Ureter (tissue), 1 donor: ENCODE measurements around a stretch of chr4.

DNA sequence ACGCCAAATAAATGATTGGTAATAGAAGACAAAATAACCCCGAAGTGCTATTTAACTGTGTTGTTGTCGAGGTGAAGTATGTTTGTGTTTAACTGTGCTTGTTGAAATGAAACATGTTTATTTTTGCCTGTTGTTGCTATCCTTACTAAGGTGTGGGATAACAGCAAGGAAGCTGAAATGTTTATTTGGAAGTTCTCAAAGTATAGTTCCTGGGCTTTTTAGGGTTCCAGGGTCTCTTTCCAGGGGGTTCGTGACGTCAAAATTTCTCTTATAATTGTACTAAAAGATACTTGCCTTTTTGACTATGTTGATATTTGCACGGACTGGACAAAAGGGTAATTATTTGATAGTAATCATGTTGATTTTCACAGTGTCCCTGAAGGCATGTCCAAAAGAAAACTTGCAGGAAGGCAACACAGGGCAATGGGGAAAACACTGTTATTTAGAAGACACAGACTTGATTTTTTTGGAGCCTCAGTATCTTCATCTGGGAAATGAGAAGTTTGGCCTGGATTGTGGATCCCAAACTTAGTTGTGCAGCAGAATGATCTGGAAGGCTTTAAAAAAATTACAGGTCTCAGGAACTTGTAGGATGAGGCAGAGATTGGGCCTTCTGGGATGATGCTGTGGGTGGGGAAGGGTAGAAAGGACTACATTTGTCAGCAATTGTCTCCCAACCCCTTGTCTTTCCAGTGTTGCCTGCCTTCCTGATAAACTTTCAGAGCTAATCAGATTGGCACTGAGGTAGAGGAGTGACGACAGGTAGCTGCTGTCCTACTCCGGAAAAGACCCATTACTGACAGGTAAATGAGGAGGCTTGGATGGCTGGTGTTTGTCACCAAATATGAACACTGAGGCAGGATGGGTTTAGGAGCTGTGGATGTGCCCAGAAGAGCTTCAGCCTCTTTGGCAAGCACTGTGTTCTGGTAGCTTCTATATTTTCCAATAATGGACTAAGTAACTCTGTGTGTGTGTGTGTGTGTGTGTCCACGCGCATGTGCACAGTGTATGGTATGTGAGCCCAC is 33.1 kb downstream of the GPRIN3 start:
- PRO-cap = no peak

DNA sequence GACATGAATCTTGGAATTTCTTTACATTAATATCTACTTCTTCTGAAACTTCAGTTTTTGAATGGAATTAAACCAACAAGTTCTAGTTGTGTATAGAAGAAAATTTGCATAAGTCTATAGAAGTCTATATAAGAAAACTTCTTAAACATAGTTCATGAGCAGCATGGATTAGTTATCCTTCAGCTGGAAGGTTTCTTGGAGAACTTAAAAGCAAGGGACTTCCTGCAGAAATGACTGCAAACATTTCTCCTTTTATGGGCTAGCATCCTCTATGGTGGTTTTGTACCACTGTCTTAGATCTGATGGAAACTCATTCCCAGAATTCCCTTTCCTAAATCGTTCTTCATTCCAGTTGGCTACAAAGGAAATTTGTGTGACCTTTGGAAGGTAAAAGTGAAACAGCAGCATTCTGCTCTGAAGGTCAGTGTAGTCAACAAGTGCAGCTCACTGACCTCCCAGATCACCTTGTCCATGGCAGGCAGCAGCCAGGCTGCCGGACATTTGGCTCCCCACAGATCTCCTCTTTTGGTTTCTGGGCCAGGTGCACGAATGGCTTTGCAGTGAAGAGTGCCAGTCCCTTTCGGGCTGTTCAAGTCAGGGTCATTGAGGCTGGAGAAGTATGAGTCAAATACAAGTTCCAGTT is 14.5 kb downstream of the GPRIN3 start:
- PRO-cap = no peak

- PRO-cap = no peak
Measured at GRCh38 chr4:89316764-89317568, 9.4 kb upstream of the GPRIN3 start.

GRCh38 chr4:89708621-89709664 is 128.0 kb downstream of the SNCA start:
- PRO-cap = no peak

DNA sequence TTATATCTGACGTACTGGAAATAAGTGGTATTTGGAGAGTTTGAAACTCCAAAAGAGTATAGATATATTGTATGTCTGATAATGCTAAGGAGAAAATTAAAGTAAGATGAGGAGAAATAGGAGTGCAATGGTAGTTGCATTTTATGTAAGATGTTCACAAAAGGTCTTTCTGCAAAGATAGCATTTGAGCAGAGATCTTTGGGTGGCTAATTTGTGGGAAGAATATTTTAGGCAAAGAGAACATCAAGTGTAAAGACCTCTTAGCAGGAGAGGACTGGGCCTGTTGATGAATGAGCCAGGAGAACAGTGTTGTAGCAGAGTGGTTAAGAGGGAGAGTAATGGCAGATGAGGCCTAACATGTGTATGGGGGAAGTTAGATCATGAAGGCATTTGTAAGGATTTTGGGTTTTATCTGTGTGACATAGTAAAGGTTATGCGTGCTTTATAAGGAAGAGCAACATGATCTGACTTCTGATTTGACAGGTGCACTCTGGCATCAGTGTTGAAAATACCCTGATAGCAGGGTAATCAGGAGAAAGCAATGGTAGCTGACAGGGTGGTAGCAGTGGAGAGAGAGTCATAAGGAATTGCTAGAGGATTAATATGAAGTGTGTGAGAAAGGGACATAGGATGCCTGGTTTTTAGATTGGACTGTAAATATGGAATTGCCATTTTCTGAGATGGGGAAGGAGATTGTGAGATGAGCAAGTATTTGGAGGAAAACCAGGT is 85.6 kb downstream of the CCSER1 start:
- PRO-cap = no peak

DNA sequence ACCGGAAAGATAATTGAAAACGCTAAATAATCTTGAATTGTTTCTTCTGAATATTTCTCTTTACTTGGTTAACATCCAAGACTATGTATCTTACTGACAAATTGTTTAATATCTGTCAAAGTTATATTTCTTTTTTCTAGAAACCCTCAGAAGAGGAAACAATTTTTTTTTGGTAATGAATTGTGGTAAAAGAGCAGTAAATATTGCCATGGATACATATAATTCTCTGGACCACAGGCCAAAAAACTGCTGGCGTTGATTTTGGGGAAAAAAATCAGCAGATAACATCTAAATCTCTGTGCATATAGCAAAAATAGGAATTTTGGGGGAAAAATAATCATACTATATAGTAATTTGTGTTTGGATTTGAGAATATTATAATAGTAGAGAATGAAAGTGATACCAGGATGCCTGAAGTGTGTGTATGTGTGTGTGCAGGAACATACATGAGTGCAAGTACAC is 518.7 kb downstream of the CCSER1 start:
- PRO-cap = no peak

GRCh38 chr4:94451296-94451612 is 488 bp upstream of the PDLIM5 start:
- PRO-cap = no peak

DNA sequence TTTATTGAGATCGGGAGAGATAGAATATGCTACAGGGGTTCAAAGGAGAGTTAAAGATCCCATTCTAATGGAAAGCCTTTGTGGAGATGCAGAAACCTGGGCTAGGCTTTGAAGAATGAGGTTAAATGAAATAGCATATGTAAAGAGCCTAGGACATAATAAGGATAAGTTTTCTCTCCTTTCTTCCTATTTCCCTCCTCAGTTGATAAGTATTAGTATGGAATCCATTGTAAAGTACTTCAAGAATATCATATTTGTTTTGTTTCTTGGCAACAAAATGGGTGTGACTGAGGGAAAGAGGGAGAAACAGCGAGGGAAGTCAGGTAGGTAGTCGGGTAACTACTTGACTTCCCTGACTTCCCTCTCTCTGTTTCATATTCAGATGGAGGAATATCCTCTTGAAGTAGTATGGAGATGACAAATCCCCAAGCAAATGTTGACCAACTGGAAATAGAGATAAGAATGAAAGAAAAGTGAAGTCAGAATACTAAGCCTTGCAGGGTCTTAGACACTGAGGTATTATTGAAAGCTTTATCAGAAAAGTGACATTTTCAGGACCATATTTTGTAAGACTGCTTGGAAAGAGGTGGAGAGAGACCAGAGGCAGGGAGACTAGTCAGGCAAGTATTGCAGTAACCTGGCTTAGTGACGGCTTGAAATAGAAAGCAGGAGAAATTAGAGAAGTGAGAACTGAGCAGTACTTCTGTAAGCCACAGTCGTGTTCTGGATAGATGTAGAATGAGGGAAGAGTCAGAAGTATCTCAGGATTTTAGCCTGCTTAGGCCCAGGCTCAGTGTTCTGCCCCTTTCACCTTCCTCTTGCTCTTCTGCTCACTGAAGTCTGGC is 83.0 kb downstream of the PDLIM5 start:
- PRO-cap = no peak

- PRO-cap = no peak
Measured at GRCh38 chr4:94537117-94537673, 85.5 kb downstream of the PDLIM5 start.

- PRO-cap = no peak
Measured at GRCh38 chr4:94666696-94667123, 91.0 kb upstream of the BMPR1B start.

DNA sequence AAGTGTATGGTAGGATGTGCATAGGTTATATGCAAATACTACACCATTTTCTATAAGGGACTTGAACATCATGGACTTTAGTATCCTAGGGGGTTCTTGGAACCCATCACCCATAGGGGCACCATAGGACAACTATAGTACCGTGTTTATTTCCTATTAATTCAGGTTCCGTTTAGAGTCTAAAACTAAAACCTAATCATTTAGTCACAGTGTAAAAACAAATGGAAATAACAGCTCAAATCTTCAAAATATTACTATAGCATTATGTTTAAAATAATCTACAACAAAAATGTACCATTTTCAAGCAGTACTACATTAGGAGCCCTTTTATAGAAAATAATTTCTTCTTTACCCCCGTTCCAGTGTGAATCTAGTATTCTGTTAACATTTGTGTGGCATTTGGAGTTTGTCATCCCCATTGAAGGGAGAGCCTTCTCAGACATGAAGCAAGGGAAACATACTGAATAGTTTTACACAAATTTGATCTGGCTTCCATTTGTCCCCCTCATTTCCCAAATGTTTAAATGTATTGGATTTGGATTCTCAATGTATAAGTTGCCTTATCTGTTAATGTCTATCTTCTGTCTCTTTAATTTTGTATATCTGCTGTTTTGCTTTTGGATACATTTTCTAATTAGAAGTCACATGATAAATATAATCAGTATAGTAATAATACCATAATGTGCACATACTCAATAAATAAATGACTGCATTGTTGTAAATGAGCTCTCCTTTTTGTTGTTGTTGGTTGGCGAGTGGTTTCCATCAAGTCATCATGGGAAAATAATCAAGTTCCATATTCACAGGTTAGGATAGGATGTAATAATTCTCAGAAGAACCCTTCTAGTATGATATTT is 90.0 kb upstream of the BMPR1B start:
- PRO-cap = no peak

DNA sequence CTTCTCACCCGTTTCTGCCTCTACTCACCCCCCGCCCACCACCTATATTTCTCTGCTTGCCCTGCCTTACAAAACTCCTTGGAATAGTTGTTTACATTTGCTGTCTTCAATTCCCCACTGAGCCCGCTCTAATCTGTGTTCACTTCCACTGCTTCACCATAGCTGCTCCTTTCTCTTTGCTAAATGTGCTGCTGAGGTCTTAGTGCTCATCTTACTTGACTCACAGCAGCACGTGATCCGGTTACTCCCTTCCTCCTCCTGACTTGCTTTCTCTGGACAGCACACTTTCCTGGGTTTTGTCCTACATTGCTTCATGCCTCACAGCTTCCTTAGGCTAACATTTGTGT is 293.0 kb downstream of the UNC5C start:
- PRO-cap = no peak

DNA sequence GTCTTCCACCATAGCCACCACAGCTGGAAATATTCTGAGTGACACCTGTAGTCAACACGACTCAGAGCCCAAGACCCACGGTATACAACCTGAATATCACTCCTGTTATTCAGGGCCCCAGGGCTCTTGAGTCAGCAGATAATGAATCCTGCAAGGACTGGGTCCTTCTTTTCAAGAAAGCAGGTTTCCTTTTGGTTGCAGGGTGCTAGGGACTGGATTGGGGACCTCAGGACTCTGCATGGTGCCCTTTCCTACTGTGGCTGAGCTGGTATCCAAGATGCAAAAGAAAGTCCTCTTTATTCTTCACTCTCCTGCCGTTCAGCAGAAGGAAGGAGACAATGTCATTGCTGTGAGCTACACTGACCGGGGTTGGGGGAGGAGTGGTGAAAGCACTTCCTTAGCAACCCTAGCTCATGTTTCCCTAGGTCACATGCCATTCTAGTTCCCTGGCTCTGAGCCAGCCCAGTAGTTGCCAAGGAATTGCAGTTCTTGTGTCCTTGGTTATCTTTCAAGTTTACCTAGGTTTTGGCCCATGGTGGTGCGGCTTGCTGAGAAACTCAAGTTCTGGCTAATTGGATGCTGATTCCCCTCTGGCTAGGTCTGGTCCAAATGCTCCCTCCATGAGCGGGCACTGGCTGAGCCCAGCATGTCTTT is 23.7 kb upstream of the UNC5C start:
- PRO-cap = no peak

GRCh38 chr4:95954029-95954454 is 114.1 kb downstream of the PDHA2 start:
- PRO-cap = no peak

DNA sequence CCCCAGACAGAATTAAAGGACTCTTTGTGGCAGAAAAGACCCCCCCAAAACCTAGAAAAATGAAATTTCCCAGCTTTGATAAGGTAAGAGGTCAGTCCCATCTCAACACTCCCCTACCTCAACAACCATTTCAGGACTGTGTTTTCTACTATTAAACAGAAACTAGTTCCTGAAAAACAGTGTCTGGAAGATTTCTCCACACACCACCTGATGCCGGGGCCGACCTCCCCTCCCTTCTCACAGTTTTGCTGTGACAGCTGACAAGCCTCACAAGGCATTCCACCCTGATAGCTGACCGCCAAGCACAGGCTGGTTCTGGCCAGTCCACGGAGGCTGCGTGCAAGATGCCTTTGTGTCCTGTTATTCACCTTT is 758.5 kb downstream of the PDHA2 start:
- PRO-cap = no peak

DNA sequence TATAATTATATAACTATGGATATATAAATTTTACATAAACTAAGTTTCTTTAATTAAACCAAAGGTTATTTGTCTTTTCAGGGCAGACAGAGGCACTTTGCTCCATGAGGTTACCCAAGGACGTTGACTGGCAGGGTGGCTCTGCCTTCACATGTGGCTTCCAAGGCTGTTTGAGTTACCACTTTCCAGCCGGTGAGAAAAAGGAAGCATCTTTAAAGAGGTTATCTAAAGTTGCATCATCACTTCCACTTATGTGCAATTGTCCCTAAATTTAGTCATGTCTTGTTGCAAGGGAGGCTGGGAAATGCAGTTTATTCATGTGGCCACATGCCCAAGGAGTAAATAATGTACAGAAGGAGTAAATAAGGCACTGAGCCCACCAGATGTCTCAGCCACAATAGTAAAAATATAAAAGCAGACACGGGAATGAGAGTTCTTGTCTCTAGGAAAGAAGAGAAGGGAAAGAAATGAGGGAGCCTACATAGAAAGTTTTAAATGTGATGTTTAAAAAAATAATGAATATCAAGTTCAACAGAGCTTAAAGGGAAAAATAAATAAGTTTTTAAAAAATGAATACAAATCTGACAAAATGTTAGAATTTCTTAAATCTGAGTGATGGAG is 28.9 kb upstream of the RAP1GDS1 start:
- PRO-cap = no peak

GRCh38 chr4:98259464-98259798 is 1.8 kb upstream of the RAP1GDS1 start:
- PRO-cap = no peak

DNA sequence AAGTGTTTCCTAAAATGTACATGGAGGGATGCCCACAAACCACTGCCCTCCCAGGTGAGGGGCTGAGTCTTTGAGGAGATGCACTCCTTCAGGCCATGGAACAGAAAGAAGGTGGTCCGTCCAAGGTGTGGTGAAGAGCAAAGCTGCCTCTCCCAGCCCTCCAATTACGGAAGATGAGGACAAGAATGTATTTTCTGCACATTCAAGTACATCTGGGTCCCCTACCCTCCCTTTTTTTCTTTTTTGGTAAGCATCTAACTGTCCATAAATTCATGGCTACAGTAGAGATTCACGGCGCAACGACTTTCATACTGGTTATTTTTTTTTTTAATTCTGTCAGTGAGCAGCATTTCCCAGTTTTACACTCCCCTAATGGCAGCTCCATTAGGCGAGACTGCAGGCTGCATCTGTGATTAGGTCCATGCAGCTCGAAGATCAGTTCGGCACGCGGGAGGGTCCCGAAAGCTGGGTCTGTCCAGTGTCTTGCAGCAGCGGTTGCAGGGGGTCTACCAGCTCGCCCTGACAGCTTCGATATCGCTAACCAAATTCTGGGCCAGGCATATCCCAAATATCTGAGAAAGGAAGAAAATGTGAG is 186.3 kb downstream of the TSPAN5 start:
- PRO-cap = no peak

DNA sequence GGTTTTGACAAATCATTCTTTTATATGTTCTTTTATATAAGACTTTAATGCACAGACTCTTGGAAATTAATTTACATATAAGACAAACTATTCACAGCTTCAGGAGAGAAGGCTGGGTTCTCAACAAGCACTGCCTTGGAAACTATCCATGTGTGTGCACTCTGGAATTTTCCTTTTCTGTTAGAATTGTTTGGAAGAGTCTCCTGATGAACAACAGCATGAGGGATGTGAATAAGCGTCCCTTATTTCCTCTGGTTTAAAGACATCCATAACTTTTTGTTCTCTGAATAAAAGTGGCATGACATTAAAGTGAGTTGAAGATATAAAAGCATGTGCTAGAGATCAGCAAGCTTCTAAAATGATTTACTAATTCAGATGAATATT is 135.4 kb downstream of the TSPAN5 start:
- PRO-cap = no peak

DNA sequence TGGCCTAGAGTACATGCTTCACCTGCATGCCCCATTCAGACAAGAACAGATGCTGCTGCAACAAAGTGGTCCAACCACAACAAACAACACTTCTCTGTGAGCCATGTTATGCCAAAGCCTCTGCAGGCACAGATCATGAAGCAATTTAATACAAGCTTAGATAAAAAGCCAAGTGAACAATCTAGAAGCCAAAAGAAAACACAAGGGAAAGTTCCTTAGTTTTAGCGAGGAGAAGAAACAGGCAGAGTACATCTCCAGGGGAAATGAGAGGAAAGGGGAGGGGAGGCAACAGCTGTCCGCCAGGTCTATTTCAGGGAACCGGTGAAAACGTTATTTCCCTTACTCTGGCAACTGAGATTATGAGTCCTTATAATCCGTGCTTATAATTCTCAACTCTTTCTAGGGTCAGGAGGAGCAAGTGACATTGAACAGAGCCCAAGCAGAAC is 92.6 kb downstream of the TSPAN5 start:
- PRO-cap = no peak